Fibroblast of villous mesenchyme (primary cell): ENCODE data around the genes GOLGA8G and GOLGA8H.

- CAGE, long polyA plus RNA, result no peak
These were observed 69.3 kb upstream of the OCA2 start for GRCh38 chr15:28168285-28168909.

GRCh38 chr15:28532830-28533249, at the start of gene GOLGA8G:
Gene GOLGA8G, minus strand, starts transcription at chr15:28532971.
- CAGE, long polyA plus RNA, result no peak

DNA sequence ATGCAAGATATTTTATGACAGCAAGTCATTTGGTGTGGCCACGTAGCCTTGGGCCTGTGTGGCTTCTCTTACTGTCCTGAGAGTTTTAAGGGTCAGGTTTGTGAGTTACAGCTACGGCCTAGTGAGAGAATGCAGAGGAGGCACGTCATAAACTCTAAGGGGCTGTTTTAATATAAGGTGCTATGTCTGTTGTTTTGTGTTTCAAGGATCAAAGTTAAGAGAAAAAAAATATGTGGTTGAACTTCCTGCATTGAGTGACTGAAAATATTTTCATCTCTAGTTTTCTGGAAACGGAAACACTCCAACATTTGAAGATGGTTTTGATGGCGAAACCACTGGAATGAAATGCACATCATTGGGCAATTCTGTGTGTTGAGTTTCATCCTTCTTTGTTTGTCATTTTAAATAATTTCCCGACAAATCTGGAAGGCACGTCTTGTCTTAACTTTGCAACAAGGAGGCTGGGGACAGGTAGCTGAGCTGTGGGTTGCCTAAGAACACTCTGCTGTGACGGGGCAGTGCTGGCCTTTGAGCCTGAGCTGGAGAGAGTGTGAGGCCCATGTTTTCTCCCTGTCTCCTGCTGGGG, 5.1 kb downstream of the APBA2 start:
- CAGE, long polyA plus RNA, result no peak

- CAGE, long polyA plus RNA, result no peak
These were observed 1.9 kb downstream of the NSMCE3 start for GRCh38 chr15:29267648-29268098.

GRCh38 chr15:29348227-29348780, 78.7 kb upstream of the NSMCE3 start:
- CAGE, long polyA plus RNA, result no peak

DNA sequence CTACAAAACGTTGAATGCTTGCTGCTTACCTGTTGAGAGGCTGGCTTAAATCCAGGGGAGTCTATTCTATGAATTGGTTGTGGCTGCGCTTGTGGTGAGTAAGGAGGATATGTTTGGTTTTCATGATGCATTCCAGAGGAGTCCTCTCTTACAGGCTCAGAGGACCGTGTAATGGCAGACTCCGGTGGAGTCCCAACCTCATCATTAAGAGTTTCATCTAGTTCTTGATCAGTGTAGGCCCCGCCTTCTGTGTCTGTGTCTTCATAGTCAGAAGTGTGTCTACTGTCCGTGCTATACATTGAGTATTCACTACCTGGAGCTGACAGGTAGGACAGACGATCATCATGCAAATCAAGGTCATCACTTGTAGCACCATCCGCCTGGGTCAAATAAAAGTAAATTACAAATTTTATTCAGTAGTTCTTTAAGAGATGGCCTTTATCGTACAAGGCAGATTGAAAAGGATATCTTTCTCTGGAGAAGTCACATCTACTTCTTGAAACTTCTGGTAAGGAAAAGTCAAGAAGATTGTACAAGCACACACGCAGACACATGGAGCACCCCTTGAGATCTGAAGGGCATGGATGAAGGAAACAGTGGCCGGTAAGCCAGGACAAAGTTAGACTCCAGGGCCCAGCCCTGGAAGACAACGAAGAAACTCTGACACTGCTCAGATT, 101.8 kb downstream of the TJP1 start:
- CAGE, long polyA plus RNA, result no peak

- CAGE, long polyA plus RNA, result no peak
These were observed 91.9 kb downstream of the TJP1 start for GRCh38 chr15:29730347-29730709.

GRCh38 chr15:30603896-30604281, at the start of gene GOLGA8H:
Gene GOLGA8H, plus strand, starts transcription at chr15:30604028.
- CAGE, long polyA plus RNA, result no peak

- CAGE, long polyA plus RNA, result no peak
These were observed 37.5 kb downstream of the MTMR10 start for GRCh38 chr15:30953638-30954595.

- CAGE, long polyA plus RNA, result no peak
These were observed 30.5 kb downstream of the MTMR10 start for GRCh38 chr15:30960721-30961487.

DNA sequence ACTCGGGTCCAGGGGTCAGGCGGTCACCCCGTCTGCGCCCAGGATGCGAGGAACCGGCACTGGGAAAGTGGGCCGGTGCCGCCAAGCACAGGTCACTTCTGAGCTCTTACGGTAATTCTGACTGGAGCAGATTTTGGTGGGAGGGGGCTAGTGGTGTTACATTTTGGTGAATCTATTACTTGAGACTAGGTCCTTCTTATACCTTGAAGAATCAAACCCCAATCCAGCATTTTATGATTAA, 623 bp upstream of the MTMR10 start:
- CAGE, long polyA plus RNA, result no peak

DNA sequence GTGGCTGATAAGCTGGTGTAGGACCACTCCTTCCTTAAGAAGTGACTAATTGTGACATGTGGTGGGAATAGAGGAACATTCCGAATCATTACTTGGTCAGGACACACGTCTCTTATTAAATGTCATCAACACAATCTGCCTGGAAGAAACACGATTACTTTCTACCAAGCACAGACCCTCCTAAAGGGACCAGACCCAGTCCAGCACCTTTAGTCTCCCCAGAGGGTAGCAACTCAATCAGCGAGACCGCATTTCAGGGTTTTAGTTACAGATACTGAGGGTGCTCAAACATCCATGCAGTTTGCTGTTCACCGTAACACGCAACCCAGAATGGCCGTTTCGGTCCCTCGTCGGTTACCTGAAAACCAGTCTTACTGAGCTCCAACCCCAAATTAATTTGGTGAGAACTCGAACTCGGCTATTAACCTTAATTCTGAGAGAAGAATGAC, 1.6 kb upstream of the KLF13 start:
- CAGE, long polyA plus RNA, result no peak

DNA sequence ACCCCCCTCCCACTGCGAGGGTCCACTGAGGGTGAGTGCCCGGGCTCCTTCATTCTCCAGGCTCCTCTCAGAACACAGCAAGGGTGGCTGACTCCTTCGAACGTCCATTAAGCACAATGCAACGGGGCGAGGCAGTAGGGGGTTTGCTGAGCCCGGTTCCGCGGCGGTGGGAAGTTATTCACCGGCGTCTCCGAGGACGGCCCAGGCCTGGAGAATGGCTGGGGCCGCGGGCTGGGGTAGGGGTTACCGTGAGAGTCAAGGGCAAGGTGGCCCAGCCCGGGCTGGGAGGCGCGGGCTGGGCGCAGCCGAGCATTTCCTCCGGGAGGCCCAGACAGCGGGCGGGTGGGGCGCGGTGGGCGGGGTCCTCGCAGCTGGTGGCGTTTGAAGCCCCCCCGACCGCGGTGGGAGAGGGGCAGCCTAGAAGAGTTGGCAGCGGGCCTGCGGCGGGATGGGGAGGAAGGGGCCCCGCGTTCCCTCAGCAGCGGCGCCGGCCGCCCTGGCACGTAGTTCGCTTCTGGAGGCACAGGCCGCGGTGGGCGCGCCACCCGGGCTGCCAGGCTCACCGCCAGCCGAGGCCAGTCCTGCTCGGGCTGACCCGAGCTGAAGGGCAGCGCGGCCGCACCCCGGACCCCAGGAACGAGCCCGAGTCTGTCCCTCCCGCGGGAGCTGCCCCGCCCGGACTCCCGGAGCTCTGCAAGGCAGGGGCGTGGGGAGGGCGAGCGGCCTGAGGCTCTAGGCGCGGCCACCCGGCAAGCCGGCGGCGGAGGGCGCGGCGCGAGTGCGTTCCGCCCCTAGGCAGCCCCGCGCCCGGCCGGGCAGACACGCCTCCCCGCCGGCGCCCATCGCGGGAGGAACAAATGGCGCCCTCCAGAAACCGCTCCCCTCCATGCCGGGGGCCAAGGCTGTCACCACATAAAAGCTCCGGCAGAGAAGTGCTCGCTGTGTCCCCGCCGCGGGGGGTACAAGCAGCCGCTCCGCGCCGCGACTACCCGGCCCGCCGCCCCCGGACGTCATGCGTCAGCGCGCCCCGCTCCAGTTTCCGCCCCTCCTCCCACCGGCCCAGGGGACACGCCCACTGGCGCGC, 829 bp upstream of the KLF13 start:
- CAGE, long polyA plus RNA, result no peak

- CAGE, long polyA plus RNA, result no peak
These were observed 20.3 kb downstream of the KLF13 start for GRCh38 chr15:31346511-31347703.

- CAGE, long polyA plus RNA, result no peak
These were observed 35.5 kb downstream of the KLF13 start for GRCh38 chr15:31362086-31362528.

DNA sequence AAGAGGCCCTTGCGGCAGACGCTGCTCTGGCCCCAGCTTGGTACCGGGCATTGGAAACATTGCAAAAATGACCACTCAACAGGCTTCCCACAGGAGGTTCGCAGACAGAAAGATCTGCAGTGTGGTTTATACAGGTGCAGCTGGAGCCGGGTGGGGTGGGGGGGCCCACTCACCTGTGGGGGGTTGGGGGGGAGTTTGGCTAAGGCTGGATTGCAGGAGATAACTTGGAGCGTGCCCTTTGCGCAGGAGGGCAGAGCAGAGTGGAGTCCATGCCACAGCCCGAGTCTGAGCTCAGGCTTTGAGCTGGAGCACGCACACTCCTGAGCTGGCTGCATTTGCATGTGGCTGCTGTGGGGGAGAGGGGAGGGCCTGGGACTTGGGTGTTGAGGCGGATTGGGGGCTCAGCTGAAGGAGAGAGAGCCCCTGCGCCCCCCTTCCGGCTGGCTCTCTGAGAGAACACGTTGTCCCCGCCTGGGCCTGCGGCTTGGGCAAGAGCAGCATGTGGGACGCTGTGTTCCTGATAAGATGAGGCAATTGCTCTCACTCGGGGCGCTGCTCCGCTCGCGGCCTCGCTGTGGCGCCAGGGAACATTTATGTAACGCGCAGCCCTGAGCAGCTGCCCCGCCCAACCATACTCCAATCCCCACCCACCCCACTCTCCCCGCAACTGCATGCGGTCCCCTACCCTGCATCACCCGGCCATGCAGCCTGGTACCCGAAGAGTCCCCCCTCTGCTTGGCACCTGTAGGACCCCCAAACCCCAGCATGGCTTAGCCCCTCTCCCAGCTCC, 39.0 kb downstream of the KLF13 start:
- CAGE, long polyA plus RNA, result no peak

GRCh38 chr15:31366674-31367645, 40.3 kb downstream of the KLF13 start:
- CAGE, long polyA plus RNA, result no peak

GRCh38 chr15:31376402-31377540, 50.1 kb downstream of the KLF13 start:
- CAGE, long polyA plus RNA, result no peak

GRCh38 chr15:31387523-31388307, 61.1 kb downstream of the KLF13 start:
- CAGE, long polyA plus RNA, result no peak

DNA sequence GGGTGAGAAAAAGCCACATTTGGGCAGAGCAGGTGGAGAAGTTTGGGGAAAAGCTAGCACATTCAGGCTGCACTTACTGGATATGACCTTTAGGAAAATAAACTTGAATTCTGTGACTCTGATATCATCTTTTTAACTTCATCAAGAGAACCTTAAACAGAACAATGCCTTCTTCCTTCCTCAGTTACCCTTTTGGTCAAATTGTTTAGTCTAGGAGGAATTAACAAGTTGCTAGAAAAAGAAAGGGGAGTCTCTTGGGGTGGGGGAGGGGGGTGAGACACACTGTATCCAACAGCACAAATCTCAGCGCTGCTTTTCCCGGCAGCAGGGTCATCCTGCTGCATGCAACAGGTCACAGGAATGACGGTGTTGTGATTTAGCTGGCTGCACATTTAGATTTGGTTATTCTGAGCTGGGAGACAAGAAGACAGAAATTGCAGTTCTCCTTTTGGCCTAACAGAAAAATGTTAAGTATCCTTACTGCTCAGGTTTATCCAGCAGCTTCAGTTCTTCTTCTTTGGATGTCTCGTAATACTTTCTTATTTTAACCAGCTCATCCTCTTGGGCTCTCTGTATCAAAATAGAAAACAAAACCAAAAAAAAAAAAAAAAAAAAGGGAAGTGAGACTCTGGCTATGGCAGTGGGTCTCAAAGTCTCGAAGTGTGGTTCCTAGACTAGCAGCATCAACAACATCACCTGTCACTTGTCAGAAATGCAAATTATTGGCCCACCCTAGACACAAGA, 190.4 kb downstream of the GREM1 start:
- CAGE, long polyA plus RNA, result no peak